SJCRH30 (cell line): ENCODE measurements around a stretch of chr13.

DNA sequence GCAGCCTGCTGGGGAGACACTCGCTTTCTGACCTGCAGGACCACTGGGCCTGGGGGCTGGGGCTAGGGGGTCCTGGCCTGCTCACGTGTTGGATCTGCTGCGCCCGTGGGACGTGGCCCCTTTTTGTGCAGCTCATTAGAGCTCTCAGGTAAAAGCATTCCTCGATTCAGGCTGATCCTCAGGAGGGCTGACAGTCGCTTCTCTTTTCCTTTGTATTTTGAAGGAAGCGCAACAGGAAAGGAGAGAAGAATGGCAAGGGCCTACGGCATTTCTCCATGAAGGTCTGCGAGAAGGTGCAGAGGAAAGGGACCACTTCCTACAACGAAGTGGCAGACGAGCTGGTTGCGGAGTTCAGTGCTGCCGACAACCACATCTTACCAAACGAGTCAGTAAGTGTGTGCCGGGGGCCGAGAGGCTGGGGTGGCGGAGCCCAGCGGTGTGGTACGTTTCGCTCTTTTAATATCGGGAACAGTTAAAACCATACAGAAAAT lies 25.1 kb downstream of the ATP4B start:
- RAMPAGE, long total RNA, result no peak

DNA sequence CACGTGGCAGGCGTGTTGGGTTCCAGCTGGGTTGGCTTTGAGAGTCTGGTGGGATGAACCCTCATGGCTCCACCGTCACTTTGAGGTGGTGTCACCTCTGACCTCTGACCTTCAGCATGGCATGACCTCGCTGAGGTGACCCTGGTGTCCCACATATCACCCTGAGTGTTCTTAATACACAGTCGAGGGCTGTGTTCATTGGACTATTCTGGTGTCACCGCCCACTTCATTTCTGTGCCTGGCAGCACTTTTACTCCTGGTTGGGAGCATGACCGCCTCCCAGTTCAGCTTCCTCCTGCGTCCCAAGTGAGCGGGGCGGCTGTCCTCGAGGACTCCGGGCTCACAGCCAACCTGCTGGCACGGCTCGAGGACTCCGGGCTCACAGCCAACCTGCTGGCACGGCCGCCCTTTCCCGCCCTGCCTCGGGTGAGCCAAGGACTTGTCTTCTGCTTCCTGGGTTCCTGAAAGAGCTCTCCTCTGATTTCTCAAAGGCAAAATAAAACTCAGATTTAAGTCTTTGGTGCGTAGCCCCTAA lies 10.6 kb downstream of the ATP4B start:
- RAMPAGE, long total RNA, result no peak

GRCh38 chr13:113647881-113648355 lies 10.1 kb downstream of the ATP4B start:
- RAMPAGE, long total RNA, result no peak

DNA sequence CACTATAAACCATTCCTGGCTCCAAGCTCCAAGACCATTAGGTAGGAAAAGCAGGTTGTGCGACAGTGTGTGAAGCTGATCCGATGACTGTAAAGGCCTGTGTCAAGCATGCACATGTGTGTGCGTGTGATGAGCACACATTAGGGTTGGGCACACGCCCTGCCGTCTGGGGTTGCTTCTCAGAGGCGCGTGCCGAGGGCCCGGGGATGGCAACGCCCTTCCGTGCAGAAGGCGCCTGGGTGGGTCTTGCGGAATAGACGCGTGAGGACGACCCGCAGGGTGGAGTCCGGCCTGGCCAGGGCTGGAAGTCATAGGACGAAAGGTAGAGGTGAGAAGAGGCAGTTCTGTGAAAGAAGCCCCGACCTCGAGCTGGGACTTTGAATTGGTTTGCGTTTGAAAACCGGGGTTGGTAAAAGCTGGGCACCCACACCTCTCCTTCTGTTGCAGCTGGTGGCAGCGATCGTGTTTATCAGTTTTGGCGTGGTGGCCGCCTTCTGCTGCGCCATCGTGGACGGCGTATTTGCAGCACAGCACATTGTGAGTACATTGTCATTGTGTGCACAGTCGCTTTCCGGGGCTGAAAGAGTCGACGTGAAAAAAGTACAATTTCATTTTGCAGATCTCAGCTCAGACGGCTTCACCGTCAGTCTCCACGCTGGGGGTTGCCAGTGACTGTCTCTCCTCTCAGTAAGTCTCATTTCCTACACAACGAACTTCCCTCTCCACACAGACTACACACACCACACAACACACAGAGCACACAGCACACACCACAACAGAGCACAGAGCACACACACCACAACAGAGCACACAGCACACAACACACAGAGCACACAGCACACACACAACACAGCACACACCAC lies 35.9 kb downstream of the TMEM255B start:
- RAMPAGE, long total RNA, result no peak

DNA sequence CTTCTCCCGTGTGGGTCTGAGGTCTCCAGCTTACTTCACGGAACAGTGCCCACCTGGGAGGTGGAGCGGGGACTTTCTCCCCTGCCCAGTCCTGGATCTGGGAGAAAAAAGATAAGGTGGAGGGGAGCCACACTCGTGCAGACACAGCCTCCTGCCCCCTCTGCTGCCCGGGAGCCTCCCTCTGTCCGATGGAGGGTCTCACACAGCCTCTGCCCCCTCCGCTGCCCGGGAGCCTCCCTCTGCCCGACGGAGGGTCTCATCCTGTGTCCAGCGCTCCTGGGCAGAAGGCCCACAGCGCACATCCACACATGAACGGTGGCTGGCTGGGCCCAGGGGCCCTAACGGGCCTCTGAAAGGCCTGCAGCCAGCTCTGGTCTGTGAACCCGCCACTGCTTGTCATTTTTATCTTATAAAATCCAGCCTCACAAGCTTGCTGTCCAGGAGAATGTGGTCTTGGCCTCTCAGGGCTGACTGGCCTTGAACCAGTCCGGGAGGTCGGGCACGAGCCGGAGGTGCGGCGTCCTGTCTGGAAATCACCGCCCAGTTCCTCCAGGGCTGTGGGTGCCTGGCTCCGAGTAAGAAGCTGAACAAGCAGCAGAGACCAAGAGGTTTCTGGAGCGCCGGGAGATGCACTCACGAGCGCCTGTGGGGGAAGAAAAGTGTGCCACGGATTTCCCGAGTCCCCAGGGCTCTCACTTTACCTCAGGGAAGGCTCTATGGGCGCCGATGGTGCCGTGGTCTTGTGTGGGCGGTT lies 50.3 kb downstream of the GAS6 start:
- RAMPAGE, long total RNA, result no peak

DNA sequence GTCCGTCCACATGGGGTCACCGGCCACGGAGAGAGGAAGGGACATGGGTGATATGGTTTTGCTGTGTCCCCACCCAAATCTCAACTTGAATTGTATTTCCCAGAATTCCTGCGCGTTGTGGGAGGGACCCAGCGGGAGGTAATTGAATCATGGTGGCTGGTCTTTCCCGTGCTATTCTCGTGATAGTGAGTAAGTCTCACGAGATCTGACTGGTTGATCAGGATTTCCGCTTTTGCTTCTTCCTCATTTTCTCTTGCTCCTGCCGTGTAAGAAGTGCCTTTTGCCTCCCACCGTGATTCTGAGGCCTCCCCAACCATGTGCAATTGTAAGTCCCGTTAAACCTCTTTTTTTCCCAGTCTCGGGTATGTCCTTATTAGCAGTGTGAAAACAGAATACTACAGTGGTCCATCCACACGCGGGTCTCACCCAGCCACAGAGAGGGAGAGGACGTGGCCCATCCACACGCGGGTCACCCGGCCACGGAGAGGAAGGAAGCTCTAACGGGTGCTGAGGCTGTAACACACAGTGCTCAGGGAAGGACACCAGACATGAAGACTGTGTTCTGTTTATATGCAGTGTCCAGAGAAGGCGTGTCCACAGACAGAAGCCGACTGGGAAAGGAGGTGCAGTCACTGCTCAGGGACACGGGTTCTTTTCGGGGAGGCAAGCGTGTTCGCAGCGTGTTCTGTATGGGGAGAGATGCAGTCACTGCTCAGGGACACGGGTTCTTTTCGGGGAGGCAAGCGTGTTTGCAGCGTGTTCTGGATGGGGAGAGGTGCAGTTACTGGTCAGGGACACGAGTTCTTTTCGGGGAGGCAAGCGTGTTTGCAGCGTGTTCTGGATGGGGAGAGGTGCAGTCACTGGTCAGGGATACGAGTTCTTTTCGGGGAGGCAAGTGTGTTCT lies 48.3 kb downstream of the GAS6 start:
- RAMPAGE, long total RNA, result no peak

DNA sequence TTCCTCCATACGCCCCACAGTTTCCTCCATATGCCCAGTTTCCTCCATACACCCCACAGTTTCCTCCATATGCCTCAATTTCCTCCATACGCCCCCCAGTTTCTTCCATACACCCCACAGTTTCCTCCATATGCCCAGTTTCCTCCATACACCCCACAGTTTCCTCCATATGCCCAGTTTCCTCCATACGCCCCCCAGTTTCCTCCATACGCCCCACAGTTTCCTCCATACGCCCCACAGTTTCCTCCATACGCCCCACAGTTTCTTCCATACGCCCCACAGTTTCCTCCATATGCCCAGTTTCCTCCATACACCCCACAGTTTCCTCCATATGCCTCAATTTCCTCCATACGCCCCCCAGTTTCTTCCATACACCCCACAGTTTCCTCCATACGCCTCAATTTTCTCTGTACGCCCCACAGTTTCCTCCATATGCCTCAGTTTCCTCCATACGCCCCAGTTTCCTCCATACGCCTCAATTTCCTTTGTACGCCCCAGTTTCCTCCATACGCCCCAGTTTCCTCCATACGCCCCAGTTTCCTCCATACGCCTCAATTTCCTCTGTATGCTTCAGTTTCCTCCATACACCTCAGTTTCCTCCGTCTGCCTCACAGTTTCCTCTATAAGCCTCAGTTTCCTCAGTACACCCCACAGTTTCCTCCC lies 22.2 kb downstream of the GAS6 start:
- RAMPAGE, long total RNA, result no peak

DNA sequence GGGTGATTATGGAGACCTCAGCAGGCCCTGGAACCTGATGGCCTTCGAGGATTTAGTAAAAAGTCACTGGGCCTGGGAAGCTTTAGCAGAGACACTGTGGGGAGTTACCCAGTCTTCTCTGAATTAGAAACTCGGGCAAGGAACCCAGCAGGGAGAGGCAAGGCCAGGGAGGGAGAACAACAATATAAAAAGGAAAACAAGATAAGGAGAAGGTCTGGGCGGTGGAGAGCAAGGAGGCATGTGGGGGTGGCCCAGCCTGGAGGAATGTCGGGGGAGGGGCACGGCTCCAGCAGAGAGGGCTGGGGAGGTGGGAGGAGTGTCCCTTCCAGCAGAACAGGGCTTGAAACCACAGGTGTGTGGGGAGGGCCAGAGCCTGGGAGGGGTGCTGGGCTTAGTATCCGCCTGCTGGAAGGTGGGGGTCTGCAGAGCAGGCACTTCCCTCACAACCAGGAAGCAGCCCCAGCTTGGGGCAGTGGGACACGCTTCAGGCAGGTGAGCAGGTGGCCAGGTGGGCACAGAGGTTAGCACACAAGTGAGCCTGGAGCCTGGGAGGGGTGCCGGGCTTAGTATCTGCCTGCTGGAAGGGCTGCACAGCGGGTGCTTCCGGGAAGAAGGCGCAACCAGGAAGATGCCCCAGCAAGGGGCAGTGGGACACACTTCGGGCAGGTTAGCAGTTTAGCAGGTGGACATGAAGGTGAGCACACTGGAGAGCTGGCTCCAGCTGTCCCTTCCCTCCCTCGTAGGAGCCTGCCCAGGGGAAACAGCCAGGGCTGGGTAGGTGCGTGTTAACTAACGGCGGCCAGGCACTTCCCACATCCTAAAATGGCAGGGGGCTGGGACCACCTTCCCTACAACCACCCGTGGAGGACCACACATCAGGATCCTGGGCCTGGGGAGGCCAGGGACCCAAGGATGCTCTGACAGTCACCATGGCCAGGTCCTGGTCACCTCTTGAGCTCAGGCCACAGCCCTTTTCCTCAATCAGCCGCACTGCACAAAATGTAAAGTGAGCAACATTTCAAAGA lies 3.1 kb downstream of the GAS6 start:
- RAMPAGE, long total RNA, result no peak

DNA sequence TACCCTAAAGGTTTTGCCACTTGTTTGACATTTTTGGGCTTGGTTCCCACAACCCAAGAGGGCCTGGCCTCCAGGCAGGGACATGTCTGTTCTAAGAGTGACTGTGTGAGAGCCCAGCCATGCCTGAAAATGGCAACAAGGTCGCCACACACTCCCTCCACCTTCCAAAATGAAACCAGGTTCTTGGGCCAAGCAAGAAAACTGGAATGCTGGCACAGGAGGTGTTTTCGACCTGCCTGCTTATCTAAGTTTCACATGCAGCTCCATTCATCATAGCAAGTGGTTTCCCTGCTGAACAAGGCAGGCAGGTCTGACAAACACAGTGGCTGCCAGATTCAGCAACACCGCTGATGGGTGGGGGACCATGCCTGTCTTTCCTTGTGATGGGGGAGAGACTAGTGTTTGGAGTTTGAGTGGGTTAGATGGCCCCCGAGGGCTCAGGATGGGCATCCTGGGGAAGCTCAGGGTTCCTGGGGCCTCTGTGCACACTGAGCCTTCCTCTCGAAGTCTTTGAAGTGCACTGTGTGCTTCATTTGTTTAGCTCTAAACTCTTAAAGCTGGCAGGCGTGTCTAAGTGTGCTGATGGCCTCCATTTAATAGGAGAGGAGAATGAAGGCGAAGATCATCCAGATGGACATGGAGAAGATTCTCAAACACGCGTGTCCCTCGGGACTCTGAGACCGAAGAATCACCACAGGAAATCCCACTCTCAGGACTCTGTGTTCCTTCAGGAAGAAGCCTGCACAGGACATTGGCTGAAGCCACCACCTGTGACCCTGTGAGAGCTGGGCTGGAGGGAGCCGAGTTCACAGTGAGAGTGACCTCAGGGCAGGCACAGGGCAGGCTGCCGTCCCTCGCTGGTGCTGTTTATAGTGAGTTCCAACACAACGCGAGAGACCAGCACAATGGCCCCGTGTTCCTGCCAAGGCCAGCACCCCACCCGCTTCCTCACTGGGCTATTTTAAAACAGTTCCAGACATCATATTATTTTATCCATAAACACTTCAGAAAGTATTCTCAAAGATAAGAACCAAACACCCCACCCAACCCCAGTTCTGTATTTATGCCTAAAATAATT lies 18.1 kb upstream of the GAS6 start:
- RAMPAGE, long total RNA, result no peak

DNA sequence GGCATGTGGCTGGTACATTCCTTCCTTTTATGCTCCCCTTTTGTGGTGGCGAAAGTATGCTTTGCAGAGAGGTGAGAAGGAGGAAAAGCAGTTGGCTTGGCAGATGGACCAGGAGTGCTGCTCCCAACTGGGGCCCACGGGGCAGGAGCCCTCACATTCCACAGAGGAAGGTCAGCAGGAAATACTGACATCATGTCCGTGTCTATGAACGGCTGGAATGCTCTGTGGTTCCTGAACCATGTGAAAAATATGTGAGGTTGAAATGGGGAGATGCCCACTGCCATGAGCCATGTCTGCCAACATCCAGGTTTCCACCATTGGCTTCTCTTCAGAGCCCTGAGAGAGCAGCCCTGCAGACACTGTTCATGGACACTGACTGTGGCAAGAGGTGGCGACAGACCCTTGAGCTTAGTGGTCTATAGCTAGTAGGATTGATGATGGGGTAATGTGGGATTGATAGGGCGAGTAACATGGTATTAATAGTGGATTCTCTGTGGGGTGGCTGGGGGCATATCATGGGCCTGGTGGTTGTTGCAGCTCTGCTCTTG lies 33.4 kb upstream of the GAS6 start:
- RAMPAGE, long total RNA, result no peak

GRCh38 chr13:113950312-113951022 lies 23.4 kb downstream of the C13orf46 start:
- RAMPAGE, long total RNA, result no peak

GRCh38 chr13:113982130-113982404 lies 8.2 kb upstream of the C13orf46 start:
- RAMPAGE, long total RNA, result no peak

DNA sequence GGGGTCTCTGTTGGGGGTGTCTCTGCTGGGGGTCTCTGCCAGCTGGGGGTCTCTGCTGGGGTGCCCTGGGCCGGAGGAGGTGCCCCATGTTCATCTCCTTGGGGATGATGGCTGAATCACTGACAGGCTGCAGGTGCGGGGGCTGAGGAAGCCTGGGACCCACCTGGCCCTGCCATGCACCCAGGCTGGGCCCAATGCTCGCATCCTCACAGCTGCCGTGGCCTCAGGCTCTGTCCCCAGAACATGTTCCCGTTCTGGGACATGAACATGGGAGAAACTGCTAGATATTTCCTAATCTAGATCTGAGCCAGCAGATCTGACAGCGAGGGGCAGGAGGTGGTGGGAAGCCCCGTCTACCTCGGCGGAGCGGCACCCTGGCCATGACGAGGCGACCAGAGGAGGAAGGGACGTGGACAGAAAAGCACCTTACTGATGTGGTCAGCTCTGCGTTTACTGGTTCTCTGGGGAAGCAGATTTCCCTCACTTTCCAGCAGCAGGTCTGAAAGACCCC lies 26.3 kb upstream of the C13orf46 start:
- RAMPAGE, long total RNA, result no peak

DNA sequence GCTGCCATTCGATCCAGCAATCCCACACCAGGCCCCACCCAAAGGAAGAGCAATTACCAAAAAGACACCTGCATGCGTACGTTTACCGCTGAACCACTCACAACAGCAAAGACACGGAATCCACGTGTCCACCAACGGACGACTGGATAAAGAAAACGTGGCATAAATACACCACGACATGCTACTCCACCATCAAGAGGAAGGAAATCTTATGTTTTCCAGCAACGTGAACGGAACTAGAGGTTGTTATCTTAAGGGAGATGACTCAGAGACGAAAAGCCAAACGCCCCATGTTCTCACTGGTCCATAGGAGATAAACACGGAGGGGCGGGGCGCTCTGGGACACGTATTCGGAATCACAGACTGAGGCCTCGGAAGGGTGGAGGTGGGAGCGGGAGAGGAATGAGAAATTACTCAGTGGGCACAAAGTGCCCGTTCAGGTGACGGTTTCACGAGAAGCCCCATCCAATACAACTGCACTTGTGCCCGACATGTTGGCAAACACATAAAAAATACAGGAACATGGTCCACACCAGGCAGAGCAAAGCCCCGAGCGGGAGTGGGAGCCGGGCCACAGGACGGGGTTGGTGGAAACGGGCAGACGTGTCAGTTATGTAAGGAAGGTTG lies 31.0 kb upstream of the C13orf46 start:
- RAMPAGE, long total RNA, result no peak

- RAMPAGE, long total RNA, result no peak
Measured at GRCh38 chr13:114014844-114015986, 41.3 kb upstream of the C13orf46 start.

DNA sequence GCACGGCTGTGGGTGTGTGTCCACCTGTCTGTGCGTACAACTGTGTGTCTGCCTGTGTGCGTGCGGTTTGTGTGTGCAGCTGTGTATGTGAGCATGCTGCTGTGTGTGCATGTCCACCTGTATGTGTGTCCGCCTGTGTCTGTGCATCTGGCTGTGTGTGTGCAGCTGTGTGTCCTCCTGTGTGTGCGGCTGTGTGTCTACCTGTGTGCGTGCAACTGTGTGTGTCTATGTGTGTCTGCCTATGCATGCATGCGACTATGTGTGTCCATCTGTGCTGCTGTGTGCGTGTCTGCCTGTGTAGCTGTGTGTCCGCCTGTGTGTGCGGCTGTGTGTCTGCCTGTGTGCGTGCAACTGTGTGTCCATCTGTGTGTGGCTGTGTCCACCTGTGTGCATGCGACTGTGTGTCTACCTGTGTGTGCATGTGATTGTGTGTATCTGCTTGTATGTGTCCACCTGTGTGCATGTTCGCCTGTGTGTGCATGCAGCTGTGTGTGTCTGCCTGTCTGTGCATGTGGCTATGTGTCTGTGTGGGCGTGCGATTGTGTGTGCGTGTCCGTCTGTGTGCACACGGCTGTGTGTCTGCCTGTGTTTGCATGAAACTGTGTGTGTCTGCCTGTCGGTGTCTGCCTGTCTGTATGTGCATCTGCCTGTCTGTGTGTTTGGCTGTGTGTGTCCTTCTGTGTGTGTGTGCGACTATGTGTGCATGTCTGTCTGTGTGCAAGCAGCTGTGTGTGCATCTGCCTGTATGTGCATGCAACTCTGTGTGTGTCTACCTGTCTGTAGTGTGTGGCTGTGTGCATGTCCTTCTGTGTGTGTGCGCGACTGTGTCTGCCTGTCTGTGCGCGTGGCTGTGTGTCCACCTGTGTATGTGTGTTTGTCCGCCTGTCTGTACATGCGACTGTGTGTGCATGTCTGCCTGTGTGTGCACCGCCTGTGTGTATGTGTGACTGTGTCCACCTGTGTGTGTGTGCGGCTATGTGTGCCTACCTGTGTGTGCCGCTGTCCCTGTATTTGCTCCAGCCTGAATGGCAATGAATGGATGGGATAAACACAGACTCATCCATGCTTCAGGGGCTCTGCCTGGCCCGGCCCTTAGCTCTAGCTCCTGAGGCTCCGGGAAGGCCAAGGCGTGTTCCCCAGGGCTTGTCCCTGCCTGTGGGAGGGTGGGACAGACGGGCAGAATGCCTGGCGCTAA lies 57.2 kb upstream of the C13orf46 start:
- RAMPAGE, long total RNA, result no peak

DNA sequence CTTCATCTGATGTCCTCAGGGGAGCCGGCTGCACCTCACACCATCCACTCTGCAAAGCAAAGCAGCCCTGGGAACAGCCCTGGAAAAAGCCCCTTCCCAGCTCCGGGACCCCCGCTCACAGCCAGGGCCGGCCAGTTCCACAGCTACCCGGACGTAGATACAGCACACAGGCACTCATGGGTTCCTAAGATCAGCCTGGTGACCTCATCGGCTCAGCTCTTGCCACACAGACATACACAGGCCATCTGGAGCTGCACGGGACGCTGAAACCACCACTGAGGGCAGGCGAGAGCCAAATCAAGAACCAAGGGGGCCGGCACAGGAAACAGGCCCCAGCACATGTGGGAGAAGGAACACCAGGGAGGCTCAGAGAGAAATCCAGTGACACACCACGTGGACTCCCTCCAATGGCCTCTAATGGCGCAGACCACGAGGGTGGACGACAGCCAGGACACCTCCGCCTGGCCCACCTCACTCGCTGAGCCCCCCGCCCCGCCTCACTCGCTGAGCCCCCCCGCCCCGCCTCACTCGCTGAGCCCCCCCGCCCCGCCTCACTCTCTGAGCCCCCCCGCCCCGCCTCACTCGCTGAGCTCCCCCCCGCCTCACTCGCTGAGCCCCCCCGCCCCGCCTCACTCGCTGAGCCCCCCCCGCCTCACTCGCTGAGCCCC lies 69.6 kb upstream of the C13orf46 start:
- RAMPAGE, long total RNA, result no peak

- RAMPAGE, long total RNA, result no peak
Measured at GRCh38 chr13:114066548-114066847, 65.9 kb downstream of the RASA3 start.

GRCh38 chr13:114081713-114082251 lies 50.6 kb downstream of the RASA3 start:
- RAMPAGE, long total RNA, result no peak

DNA sequence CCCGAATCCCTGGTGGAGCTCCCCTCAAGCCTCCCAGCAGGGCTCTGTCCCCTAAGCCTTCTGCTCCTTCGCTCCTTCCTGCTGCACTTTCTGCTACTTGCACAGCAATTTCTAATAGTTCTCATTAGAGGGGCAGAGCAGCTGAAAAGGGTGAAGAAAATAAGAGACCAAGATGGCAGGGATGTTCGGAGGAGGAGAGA lies 43.5 kb downstream of the RASA3 start:
- RAMPAGE, long total RNA, result no peak